B cell (primary cell): ENCODE measurements around a stretch of chr2.

- PRO-cap, result no peak
- CAGE, long polyA plus RNA, result no peak
These were observed 79.4 kb downstream of the RGPD3 start for GRCh38 chr2:106388624-106389362.

DNA sequence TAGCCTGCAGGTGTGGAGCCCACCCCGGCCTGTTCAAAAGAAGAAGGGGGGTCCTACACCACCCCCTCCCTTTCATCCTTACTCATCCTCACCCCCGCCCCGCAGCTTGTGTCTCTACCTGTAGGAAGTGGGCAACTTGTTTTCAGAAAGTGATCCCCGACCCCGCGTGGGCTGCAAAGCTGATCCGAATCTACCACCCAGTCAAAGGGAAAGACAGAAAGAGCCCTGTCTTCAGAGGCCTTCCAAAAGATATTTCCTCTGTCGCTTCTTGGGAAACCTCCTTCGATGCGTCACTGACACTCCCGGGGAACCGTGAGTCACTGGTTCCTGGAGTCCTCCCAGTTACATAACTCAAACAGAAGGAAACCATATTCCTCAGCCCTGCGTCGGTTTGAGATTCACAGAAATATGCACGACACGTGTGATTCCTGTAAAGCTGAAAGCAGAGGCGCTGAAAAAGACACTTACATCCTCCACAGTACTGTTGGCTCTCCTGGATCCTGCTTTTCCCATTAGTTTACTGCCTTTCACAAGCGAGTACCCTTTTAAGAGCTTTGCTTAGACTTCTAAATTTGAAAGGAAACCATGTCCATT is 24.4 kb downstream of the CD8B2 start:
- PRO-cap, result no peak
- CAGE, long polyA plus RNA, result no peak

DNA sequence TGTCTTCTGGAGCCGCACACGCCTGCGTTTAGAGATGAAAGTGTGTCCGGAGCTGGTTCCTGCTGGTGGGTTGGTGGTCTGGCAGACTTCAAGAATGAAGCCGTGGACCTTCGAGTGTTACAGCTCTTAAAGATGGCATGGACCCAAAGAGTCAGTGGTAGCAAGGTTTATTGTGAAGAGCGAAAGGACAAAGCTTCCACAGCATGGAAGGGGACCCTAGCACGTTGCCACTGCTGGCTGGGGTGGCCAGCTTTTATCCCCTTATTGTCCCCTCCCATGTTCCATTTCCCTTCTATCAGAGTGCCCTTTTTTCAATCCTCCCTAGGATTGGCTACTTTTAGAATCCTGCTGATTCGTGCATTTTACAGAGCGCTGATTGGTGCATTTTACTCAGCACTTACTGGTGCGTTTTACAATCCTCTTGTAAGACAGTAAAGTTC is 90.0 kb downstream of the CD8B2 start:
- PRO-cap, result no peak
- CAGE, long polyA plus RNA, result no peak

DNA sequence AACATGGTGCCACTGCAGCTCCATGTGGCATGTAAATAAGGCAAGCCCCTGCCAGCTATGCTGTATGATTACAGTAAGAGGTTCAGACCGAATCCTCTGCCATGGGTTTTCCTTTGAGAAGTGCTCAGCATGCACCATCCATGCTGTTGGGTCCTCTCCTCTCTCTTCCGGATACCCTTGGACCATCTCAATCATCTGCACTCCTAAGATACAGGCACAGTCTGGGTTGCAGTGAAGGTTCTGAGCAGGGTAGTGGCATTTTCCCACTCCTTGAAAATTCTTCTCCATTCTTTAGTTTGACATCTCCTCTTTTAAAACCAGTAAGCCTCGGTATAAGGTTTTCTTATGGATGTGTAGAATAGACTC is 441.4 kb upstream of the RGPD4 start:
- PRO-cap, result no peak
- CAGE, long polyA plus RNA, result no peak

DNA sequence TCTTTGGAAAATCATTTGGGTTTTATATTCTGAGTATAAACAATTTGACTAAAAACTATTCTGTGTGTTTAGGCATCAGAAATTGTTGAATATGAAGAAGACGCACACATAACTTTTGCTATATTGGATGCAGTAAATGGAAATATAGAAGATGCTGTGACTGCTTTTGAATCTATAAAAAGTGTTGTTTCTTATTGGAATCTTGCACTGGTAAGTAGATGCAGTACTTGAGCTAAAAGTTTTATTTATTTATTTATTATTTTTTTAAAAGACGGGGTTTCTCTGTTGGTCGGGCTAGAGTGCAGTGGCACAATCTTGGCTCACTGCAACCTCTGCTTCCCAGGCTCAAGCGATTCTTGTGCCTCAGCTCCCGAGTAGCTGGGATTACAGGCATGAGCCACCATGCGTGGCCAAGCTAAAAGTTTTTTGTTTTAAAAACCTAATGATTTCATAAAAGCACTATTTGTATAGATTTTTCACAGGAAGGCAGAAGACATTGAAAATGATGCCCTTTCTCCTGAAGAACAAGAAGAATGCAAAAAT is 33.1 kb upstream of the CCDC138 start:
- PRO-cap, result no peak
- CAGE, long polyA plus RNA, result no peak

- PRO-cap, result no peak
- CAGE, long polyA plus RNA, result no peak
These were observed 952 bp upstream of the SH3RF3 start for GRCh38 chr2:109127921-109128584.

DNA sequence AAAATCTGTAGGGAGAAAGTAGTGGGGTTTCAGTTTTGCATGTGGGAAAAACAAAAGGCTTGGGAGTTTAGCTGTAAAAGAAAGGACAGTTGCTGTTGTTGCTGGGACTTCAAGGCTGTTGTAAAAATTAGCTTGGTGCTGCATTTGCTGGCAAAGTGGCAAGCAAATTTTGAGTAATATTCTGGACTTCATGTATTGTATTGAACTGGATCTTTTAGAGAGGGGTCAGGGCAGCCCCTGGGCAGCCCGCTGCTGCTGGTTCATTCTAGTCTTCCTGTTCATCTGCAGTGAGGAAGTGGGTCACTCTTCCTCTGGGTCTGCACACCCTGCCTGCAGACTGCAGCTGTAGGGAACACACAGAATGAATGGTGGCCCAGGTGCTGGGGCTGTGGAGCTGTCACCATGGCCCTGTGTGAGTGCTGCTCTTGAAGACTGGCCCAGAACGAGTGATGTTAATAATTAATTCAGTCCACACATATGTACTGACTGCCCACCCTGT is 9.4 kb downstream of the SH3RF3 start:
- PRO-cap, result no peak
- CAGE, long polyA plus RNA, result no peak

- PRO-cap, result no peak
- CAGE, long polyA plus RNA, result no peak
These were observed 72.5 kb downstream of the SH3RF3 start for GRCh38 chr2:109201369-109201949.

DNA sequence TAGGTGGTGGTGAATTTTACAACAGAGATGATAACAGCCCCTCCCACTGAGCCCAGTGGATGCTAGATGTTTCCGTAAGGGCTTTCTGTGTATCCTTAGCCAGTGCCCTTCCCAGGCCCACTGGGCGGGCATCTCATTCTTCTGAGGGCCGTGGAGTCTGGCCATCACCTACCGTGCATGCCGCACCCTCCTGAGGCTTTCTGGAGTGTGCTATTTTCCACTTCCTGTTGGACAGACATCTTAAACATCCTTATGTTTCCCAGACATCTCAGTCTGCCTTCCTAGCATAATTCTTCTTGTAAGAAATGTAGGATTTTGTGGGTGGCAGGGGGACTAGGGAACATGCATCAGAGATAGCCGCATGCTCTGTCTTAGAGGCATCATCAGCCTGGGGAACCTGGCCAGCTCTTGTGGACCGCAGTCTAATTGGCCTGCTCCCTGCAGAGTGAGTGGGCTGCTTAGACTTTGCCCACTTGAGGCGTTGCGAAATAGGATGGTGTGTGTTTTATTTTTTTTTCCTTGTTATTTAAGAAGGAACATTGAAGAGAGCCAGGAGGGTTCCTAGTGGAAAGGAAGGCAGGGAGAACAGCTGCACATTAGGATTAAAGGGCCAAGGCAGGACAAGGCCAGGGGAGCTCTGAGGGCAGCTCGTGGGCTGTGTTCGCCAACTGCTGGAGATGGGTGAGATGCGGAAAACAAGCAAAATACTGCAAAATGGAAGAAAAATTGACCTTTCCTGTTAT is 135.8 kb downstream of the SH3RF3 start:
- PRO-cap, result no peak
- CAGE, long polyA plus RNA, result no peak

- PRO-cap, result no peak
- CAGE, long polyA plus RNA, result no peak
These were observed 237.7 kb downstream of the SEPTIN10 start for GRCh38 chr2:109375882-109376606.

DNA sequence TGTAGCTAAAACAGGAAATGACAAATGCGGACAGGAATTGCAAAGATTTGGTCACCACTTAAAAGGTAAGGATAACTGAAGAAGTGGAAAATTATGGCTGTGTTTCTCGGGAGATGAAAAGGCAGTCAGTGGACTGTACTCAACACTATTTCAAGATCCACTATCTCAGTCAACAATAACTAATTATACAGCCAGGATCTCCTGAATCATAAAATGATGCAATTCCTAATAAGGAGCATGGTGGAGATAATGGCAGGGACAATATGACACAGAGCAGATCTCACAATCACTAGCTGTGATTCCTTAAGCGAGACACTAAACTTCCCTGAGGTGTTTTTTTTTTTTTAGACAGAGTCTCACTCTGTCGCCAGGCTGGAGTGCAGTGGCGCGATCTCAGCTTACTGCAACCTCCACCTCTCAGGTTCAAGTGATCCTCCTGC is 4.0 kb downstream of the SEPTIN10 start:
- PRO-cap, result no peak
- CAGE, long polyA plus RNA, result no peak

GRCh38 chr2:109674979-109675507 is 60.9 kb downstream of the SOWAHC start:
- PRO-cap, result no peak
- CAGE, long polyA plus RNA, result no peak

GRCh38 chr2:109760226-109760503 is 33.9 kb upstream of the RGPD5 start:
- PRO-cap, result unidirectional peak, plus-strand start at chr2:109760431
- CAGE, long polyA plus RNA, result no peak

DNA sequence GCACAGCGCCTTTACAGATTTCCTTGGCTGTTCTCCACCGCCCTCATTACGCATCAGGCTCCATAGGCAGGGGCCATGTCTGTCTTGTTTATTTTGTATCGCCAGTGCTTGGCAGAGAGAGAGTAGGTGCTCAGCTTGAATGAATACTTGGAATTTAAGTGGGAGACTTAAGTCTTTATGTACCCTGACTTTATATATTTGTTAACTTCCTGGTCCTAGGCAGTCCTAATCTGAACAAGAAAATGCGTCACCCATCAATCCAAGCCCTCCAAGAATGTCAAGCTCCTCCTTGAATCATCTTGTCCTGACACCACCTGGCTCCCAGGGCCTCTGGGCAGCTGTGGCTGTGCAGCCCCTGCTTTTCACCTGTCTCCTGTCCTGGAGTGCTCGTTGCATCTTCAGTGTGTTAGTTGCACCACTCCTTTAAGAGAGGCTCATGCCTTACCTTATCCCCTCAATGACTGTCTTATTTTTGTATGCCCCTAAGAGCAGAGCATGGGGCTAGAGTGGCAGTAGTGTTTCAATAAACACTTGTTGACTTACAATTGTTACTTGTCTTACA is 11.2 kb downstream of the MALL start:
- PRO-cap, result no peak
- CAGE, long polyA plus RNA, result no peak

- PRO-cap, result no peak
- CAGE, long polyA plus RNA, result no peak
These were observed 1.6 kb downstream of the MALL start for GRCh38 chr2:110113540-110114819.

DNA sequence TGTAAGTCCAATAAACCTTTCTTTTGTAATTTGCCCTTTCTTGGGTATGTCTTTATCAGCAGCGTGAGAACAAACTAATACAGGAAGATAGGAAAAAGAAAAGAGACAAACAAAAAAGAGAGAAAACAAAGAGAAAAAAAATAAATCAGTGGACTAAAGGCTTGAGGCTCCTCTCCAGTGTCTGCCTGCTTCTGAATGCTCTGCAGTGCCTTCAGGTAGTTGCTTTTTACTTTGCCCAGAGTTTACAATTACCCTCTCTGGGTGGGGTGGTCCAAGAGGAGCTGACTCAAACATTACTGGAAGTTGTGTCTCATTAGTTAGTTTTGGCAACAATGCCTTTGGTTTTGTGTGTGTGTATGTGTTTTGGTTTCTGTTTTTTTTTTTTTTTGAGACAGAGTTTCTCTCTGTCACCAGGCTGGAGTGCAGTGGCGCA is 40.8 kb upstream of the MALL start:
- PRO-cap, result no peak
- CAGE, long polyA plus RNA, result no peak

- PRO-cap, result no peak
- CAGE, long polyA plus RNA, result no peak
These were observed 101.1 kb downstream of the LIMS4 start for GRCh38 chr2:110371559-110371855.

DNA sequence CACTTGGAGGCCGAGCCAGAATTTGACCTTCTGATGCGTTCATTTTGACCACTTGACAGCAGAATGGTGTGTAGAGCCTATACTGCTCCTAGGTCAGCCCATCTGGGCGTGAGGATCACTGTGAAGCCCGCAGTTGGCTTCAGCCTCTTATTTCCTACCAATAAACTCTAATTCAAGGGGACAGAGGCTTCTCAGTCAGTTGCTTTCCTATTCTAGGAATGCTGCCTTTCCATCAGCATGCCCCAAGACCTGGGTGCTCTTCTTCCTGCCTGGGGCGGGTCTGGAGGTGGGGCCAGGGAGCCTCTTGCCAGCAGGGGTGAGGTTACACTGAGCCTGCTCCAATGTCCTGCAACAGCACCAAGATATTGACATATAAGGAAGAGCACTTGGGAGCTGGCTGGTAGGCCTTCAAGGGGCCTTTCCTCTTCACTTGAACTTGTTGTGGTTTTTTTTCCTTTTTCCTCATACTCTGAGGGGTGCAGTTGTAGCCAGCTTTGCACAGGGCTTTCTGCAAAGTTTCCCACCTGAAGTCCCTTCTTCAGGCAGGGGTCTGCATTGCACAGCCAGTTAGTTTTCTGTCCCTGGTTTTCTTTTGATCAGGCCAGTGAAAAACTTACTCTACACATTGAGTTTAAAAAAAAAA is 91.2 kb upstream of the BCL2L11 start:
- PRO-cap, result no peak
- CAGE, long polyA plus RNA, result no peak

DNA sequence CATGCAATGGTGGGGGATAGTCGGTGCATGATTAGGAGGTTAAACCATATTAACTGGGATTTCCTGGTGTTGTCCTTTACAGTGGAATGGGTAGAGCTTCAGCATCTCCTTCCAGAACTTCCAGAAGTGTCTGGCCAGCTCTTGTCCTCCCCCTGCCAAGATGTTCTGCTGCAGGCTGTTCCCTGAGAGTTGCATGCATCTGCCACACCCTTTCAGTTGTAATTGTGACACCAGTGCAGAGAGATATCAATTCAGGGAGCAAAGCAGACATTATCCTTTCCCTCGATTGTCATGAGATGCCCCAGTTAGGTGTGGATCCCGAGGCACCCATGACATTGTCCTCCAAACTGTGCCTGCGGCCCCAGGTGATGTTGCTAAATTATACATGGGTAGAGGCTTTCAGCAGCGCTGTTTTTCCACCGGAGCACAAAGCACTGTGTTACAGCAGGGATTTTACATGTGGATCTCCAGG is 90.6 kb upstream of the BCL2L11 start:
- PRO-cap, result no peak
- CAGE, long polyA plus RNA, result no peak

- PRO-cap, result no peak
- CAGE, long polyA plus RNA, result no peak
These were observed 87.9 kb upstream of the BCL2L11 start for GRCh38 chr2:111032483-111033476.